ENCODE measurements around the genes RFC3, NBEA, SERTM1, POSTN, UFM1 and FREM2.

- PRO-cap, 3 experiments = no peak in any of the 3 experiments
These were observed 96.1 kb upstream of the RFC3 start for GRCh38 chr13:33721780-33722284.

- PRO-cap, 3 experiments = no peak in any of the 3 experiments
These were observed 73.9 kb upstream of the RFC3 start for GRCh38 chr13:33743925-33744499.

DNA sequence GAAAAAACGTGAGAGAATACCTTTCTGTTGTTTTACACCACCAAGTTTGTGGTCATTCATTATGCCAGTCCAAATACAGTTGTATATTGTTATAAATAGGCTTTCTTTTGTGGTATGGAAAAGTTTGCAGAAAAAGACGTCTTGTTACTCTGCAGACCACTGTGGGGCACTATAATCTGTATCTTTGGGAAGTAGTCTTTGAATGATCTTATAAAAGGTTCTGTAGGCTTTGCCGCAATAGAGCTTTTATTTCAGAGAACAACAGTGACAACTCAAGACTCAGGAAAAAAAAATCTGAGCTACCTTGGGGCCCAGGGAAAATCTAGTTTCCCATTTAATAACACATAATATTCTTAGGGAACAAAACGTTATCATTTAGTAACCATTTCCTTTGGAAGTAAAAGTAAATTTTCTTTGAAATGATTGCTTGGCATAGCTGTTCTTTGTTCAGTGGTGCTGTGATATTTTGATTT, 17.7 kb upstream of the RFC3 start:
- PRO-cap, 3 experiments = no peak in any of the 3 experiments

DNA sequence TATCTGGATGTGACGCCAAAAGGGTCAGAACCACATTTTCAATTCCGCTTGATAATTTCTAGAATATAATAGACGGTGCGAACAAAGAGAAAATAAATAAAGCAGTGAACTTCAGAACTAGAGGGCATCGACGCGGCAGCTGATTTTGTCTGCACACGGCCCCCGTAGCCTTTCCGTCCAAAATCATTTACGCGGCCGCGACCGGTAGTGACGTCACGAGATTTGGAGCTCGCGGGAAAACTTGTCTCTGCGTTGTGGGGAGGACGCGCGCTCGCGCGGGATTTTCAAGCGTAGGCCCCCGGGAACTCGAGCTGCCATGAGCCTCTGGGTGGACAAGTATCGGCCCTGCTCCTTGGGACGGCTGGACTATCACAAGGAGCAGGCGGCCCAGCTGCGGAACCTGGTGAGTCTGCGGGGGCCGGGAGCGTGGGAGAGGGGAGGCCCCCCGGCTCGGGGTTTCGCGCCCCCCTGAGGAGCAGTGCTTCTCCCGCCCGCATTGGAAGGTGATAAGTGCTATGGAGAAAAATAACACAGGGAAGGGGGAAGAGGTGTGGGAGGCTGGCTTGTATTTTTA, at the start of gene RFC3:
Gene RFC3 (plus strand): TSS at position 287 of the 574 bp plus-strand sequence.
- PRO-cap, 3 experiments = peak in 3 of 3 experiments; most common plus-strand start position 207 of the sequence (in 3); most common minus-strand start position 185 of the sequence (in 2)

DNA sequence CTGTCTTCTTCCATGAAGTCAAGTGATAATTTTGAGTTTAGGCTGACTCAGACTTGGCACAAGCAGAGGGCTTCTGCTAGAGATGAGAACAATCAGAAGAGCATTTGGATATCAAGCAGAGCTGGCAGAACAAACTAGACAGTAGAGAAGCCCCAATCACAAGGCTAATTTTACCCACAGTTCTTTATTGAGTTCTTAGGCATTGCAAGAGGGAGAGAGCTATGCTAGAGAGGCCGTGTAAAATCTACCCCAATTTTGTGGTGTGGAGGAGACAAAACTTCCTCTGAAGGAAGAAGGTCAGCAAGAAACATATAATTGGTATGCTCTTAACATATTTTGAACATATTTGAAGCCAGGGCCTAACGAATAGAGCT, 383.7 kb downstream of the RFC3 start:
- PRO-cap, 3 experiments = no peak in any of the 3 experiments

DNA sequence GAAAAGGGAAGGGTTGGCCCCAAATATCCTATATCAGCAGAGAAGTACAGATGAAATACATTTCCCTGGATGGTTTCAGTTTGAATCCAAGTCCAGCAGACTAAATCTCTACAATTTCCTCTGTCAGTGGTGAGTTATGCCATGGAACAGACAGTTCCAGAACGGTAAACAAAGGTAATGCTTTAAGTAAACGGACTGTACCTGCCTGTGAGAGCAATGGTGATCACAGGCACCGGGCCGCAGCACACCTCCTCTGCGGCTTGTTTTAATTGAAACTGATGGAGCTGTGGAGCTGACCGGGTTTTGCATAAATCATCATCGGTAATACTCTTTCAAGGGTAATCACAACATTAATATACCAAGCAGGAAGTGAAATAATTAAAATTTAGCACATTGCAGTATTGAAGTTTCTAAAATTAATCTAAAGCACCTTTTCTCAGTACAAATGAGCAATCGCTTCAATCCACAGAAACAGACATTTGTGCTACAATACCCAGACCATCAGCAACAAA, 517.7 kb downstream of the RFC3 start:
- PRO-cap, 3 experiments = peak in 3 of 3 experiments; most common plus-strand start position 216 of the sequence (in 2); most common minus-strand start position 110 of the sequence (in 2)

DNA sequence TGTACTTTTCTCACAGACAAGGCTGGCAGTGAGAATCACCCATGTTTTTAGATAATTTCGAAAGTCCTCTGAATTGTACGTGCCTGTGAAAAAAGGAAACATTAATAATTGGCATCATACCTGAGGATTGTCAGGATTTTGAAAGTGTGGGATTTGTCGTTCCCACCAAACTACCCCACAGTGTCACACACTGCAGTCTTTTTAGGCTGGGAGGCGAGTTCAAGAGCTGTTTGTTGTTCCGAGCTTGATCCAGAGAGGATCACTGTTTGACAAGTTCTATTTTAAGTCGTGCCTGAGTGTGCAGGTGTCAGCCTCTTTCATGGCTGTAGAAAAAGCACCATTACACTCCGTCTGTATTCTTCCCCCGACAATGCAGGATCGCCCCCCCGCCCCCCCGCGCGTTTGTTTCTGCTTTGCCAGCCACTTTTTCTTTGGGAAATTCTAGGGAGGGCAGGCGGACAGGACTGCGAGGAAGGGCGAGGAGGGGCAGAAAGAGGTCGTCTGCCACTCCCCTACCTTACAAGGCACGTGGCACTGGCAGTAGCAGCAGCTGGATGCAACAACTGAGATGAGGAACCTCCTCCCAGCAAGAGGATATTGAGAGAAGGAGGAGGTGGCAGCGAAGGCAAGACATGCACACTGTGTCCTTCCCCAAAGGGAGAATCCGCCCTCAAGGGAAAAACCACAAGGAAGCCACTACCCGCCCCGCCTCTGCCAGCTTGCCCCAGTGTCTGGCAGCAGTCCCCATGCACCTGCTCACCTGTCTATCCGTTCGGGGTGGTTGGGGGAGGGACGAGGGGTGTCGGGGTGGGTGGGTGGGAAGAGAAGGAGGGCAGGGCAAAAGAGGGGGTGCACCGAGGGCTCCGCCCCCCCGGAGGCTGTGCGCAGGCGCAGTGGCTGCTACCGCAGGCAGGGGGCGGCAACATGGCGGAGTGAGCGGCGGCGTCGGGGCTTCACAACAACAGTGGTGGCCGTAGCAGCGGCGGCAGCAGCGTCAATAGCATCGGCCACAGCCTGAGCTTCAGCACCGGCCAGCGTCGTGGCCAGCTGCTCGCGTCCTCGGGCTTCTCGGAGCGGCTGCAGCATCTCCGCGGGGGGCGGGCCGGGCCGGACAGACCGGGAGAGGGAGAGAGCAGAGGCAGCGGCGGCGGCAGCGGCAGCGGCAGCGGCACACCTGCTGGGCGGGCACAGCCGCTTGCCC, at the start of gene NBEA:
Gene NBEA (plus strand): TSS at position 891 of the 1,201 bp plus-strand sequence.
- PRO-cap, 3 experiments = peak in 3 of 3 experiments; most common plus-strand start position 908 of the sequence (in 3); most common minus-strand start position 570 of the sequence (in 2)

- PRO-cap, 3 experiments = no peak in any of the 3 experiments
These were observed 295.6 kb upstream of the MAB21L1 start for GRCh38 chr13:35772004-35772501.

GRCh38 chr13:35838787-35839621, 292.2 kb downstream of the DCLK1 start:
- PRO-cap, 3 experiments = no peak in any of the 3 experiments

GRCh38 chr13:36363216-36363769, 17.1 kb upstream of the SPART start:
- PRO-cap, 3 experiments = no peak in any of the 3 experiments

- PRO-cap, 3 experiments = no peak in any of the 3 experiments
These were observed 23.1 kb upstream of the SPART start for GRCh38 chr13:36369278-36369787.

DNA sequence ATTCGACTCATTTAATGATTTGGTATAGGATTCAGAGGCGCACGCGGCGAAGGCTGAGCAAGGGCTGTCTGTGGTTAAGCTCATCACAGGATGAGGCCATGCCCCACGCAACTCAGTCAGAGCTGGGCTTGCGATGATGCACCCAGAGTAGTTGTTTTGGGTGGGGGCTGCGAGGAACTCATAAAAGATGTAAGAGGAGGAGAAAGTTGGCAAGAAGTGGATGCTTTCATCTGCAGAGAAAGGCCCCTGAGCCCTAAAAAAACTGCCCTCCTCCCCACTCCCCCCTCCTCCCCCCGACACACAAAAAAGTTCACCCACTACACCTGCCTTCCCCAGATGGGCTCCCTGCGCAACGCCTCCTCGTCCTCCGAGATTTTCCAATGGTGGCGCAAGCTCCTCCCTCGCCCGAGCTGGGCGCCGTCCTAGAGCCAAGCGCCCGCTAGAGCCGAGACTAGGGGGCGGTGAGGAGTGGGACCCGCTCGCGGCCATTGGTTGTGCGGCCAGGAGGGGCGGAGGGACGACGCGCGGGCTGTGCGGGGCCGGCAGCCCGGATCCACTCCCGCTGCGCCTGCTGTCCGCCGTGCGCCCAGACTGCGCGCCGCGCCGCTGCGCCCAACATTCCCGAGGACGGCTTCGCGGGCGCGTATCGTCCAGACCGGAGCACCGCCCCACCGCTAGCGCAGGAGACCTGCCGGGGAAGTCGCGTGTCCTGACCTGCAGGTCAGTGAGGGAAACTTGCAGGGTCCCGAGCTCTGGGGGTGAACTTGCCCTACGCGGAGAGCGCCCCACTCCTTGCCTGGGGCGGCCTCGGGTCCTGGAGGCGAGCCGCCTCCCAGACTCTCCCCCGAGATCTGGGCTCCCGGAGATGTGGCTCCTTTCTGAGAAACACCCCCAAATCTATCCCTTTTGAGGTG, at the start of gene SERTM1:
Gene SERTM1 (plus strand): TSS at position 556 of the 914 bp plus-strand sequence.
- PRO-cap, 3 experiments = no peak in any of the 3 experiments

GRCh38 chr13:37097367-37097774, 8.1 kb downstream of the CSNK1A1L start:
- PRO-cap, 3 experiments = no peak in any of the 3 experiments

DNA sequence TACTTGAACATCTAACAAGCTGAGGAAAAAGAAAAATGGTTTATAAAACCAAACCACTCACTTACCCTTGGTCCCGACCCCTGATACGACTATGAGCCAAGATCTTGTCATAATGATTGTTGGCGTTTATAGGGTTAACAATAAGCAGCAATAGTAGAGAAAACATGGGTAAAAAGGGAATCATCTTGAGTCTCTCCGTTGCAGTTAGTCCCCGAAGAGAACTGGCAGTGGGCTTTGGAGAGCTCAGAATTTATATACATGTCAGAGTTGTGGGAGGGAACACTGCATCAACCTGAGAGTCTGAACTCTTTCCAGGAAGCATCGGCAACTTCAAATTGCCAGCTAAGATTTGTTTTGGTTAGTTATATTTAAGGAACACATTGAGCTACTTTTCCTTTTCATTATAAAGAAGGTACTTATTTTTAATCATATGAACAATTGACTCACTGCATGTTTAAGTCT, at the start of gene POSTN:
Gene POSTN (minus strand): TSS at position 226 of the 462 bp plus-strand sequence.
- PRO-cap, 3 experiments = peak in 1 of 3 experiments; most common minus-strand start position 226 of the sequence (in 1)

DNA sequence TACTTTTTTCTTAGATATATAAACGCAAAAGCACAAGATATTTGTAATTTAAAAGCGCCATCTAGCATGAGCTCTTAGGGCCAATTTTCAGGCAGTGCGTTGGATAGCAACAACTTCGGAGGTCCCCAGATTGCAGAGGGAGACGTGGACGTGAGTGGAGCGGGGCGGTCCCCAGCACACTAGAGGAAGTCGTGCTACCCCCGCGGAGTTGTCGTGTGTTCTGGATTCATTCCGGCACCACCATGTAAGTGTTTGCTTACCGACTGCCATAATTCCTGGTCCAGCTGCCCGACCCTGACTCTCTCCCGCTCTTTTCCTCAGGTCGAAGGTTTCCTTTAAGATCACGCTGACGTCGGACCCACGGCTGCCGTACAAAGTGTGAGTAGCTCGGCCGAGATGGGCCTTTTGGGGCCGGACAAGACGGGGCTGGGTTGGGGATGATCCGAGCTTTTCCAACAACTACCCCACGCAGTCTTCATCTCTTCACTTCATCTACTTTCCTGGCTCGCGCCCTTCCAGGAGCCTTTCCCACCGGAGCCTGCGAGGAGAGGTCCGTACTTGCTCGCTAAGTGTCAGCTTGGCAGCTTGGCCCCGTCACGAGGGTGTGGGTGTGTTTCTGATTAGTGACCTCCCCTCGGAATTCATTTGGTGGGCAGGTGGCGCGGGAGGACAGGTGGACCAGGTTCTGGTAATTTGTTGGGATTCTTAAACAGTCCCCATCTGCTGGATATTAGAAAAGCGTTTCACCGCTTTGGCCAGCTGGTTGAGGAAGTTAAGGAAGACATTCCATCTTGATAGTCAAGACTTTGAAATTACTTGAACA, at the start of gene UFM1:
Gene UFM1 (plus strand): TSS at position 174 of the 823 bp plus-strand sequence.
- PRO-cap, 3 experiments = peak in 3 of 3 experiments; most common plus-strand start position 135 of the sequence (in 3); most common minus-strand start position 571 of the sequence (in 2)

DNA sequence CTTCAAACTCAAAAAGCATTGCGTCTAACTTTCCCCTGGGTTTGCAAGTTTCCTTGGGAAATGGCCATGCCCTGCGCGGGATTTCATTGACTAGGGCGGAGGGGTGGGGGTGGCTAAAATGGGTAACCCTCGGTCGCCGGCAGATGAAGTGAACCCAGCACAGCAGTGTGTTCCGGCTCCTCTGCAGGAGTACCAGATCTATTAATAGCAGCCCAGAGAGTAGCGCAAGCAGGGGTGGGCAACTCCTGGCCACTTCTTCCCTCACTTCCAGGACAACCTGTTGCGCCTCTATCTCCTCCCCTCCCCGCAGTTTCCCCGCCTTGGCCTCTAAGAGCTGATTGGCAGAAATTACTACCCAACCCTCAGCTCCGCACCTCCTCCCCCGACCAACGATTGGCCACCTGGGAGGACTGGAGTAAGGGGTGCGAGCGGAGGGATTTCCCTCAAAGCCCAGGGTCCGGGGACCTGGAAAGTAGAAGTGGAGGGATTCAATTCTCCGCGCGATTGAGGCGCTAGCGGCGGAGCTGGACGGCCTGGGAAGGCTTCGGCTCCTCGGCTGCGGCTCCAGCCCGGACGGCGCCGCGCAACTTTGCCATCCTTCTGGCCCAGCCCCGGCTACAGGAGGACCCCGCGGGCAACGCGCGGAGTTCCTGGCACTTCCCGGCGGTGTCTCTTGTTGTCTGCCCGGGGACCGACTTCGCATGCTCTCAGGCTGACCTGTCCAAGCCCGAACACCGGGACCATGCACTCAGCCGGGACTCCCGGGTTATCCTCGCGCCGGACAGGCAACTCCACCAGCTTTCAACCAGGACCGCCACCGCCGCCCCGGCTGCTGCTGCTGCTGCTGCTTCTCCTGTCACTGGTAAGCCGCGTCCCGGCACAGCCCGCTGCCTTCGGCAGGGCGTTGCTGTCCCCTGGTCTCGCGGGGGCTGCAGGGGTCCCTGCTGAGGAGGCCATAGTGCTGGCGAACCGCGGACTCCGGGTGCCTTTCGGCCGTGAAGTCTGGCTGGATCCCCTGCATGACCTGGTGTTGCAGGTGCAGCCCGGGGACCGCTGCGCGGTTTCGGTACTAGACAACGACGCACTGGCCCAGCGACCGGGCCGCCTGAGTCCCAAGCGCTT, at the start of gene FREM2:
Gene FREM2 (plus strand): TSS at position 475 of the 1,122 bp plus-strand sequence.
- PRO-cap, 3 experiments = peak in 2 of 3 experiments; most common plus-strand start position 446 of the sequence (in 2); most common minus-strand start position 313 of the sequence (in 2)

GRCh38 chr13:39047950-39048766, 9.9 kb downstream of the NHLRC3 start:
- PRO-cap, 3 experiments = no peak in any of the 3 experiments

- PRO-cap, 3 experiments = no peak in any of the 3 experiments
These were observed 185.4 kb downstream of the LHFPL6 start for GRCh38 chr13:39417520-39418029.

DNA sequence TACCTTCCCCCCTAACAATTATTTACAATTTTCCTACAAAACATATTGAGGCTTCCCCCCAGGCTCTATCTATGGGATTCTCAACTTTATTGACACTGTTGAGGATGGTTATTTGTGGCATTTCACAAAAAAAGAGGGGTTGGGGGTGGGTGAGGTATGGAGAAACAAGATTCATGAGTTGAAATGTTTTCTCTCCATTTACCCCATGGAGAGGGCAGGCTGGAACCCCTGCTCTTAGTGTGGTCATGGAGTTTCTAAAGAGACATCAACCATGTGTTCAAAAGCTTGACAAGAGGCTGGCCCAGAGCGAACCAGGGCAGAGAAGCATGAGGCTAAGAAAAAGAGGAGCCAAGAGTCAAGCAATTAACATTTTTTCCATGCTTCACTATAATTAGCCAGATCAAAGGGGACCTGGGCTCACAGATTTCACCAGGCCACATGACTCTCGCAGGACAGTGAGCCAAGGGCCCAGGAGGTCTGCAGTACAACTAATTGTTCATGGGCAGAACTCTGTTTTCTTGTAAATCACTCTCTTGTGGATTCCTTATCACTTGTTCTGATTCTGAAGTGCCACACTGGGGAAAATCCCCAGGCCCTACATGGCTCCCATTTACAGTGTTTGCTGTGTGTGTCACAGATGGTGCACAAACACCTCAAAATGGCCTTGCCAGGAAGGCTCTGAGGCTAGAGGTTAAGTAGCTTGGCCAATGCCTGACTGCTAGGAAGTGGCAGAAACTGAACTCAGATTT, 101.3 kb downstream of the LHFPL6 start:
- PRO-cap, 3 experiments = no peak in any of the 3 experiments

- PRO-cap, 3 experiments = no peak in any of the 3 experiments
These were observed 314.2 kb downstream of the FOXO1 start for GRCh38 chr13:40351858-40353088.

Data from Metastatic Breast Carcinoma in the Ovary (tissue), 3 donors.